SK-N-DZ (cell line): ENCODE results near the genes C1QA, STPG1, NIPAL3 and NCMAP.

DNA sequence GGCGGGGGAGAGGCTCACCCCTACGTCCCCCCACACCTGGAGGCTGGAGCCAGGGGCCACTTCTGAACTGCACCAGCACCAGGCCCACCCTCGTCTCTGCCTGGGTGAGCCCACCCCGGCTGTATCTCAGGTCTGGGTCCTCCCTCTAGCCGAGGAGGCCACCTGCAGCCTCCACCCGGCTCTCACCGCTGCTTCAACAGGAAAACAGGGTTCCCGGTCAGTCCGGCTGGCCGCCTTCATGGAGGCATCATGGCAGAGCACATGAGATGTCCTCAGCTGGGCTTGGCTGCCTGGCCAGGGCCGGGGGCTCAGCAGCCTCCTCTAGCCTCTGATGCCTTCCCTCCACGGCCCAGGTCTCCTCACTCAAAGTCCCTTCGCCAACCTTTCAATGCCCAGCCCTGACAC, 34.1 kb upstream of the C1QA start:
RAMPAGE:
- cytosol, long total RNA: no peak
- nucleus, long total RNA: no peak

DNA sequence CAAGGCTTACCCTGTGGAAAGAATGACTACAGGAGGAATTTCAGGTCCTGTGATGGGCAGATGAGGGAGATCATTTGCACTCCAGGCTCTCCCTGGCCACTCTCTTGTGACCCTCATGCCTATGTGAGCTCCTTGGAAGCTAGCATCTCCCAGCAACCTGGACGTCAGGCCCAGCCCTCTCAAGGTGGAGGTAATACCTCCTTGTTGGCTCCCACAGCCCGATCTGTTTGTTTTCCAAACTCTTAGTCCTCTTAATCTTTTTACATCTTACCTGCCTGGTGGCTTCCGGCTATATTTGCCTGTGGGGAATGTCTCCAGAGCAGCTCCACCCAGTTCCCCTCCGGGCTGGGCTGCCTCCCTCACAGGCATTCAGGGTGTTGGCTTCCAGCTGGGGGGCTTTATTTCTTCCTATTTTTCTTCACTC, 7.4 kb upstream of the C1QA start:
RAMPAGE:
- cytosol, long total RNA: no peak
- nucleus, long total RNA: no peak

DNA sequence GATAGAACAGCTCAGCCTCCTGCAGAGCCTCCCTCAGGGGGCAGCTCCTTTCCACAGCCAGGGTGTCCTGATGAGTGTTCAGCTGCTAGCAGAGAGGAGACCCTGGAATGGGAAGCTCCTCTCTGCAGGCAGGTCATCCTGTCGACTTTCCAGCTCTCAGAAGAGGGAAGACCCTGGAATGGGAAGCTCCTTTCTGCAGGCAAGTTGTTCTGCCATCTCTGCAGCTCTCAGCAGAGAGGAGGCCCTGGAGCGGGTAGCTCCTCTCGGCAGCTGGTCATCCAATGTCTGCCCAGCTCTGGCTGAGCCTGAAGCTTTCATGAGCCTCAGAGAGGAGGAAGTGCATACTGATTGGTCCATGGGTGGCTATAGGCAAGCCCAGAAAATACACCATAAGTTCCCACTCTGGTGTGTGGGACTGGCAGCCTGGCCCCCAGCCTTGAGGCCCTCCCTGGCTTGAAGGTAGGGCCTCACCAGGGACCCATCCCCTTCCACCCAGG, 1.7 kb upstream of the C1QA start:
RAMPAGE:
- cytosol, long total RNA: no peak
- nucleus, long total RNA: no peak

RAMPAGE:
- cytosol, long total RNA: no peak
- nucleus, long total RNA: no peak
Measured at GRCh38 chr1:22636102-22636976, at the start of gene C1QA. C1QA (plus strand) TSS chr1:22636628.

GRCh38 chr1:22639201-22639846, 2.9 kb downstream of the C1QA start:
RAMPAGE:
- cytosol, long total RNA: no peak
- nucleus, long total RNA: no peak

DNA sequence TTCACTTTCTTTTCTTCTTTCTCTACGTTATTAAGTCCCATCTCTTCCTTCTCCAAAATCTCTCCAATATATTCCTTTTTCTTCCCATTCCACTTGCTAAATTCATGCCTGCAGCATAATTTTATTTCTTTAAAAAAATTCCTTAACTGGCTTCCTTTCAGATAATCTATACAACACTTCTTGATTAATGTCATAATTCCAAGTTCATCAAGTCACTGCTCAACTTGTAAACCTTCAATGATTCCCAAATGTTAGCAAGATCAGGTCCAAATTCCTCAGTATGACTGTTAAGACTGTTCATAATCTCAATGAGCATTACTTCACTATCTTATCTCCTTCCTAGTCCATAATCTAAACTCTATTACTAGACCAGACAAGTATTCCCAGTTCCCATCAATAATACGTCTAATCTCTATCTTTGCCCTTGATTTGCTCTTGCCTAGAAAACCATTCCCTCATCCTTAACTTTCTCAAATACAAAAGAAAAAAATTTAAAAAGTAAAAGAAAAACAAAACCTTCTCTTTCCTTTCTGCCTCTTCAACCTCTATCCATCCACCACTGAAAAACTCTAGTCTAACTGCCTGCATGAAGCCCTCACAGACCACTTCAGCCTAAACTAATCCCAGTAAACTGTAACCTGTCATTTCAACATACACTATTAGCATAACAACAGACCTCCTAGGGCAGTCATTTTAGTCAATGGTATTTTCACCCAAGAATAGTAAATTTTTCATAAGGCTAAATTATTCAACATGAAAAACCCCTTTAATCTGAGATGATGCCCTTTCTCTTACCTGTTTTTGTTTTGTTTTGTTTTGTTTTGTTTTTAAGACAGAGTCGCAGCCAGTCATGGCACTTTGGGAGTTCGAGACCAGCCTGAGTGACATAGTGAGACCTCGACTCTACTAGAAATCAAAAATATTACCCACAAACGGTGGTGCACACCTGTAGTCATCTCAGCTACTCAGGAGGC, 64.2 kb downstream of the HTR1D start:
RAMPAGE:
- cytosol, long total RNA: no peak
- nucleus, long total RNA: no peak

RAMPAGE:
- cytosol, long total RNA: no peak
- nucleus, long total RNA: no peak
Measured at GRCh38 chr1:23167025-23168135, 49.9 kb downstream of the HTR1D start.

RAMPAGE:
- cytosol, long total RNA: no peak
- nucleus, long total RNA: no peak
Measured at GRCh38 chr1:23283811-23284010, 60.4 kb downstream of the HNRNPR start.

RAMPAGE:
- cytosol, long total RNA: no peak
- nucleus, long total RNA: no peak
Measured at GRCh38 chr1:23422325-23422968, 2.1 kb downstream of the TCEA3 start.

GRCh38 chr1:23451891-23452519, 27.5 kb upstream of the TCEA3 start:
RAMPAGE:
- cytosol, long total RNA: no peak
- nucleus, long total RNA: no peak

GRCh38 chr1:23560424-23561082, 1.3 kb upstream of the ID3 start:
RAMPAGE:
- cytosol, long total RNA: no peak
- nucleus, long total RNA: no peak

DNA sequence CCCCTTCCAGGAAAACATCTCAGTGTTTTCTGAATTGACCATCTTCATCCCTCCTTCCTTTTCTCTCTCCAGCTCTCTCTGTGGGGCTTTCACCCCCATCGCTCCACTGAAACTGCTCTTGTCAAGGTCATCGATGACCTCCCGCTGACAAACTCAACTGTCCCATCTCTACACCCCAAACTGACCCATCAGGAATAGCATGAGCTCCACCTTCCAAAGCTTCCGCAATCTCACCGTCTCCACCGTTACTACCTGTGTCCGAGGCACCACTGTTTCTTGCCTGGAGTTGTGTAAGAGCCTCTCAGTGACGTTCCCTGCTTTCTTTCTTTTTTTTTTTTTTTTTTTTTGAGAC, 63.9 kb upstream of the RPL11 start:
RAMPAGE:
- cytosol, long total RNA: no peak
- nucleus, long total RNA: no peak

DNA sequence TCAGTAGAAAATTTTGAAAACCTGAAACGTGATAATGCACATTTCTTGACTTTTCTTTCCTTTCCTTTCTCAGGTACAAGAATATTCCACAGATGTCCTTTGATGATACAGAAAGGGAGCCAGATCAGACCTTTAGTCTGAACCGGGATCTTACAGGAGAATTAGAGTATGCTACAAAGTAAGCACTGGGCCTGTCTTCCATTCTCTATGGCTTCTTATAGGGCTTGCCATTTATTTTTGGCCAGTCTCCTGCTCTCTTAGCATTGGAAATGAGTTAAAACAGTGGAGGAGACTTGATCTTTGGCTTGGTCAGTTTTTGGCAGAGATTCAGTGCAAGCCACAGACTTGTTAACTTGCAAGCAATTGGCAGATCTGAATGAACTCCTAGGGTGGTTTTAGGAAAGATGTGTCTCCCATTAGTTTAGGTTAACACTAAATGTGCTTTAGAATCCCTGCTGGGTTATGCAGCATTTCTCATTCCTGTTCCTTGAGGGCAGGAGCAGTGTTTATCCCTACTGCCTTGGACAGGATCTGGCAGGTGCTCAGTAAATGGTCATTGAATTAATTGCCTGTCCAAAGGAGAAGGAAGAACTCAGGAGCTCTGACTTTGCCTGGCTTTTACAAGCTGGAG, 5.2 kb upstream of the LYPLA2 start:
RAMPAGE:
- cytosol, long total RNA: no peak
- nucleus, long total RNA: no peak

DNA sequence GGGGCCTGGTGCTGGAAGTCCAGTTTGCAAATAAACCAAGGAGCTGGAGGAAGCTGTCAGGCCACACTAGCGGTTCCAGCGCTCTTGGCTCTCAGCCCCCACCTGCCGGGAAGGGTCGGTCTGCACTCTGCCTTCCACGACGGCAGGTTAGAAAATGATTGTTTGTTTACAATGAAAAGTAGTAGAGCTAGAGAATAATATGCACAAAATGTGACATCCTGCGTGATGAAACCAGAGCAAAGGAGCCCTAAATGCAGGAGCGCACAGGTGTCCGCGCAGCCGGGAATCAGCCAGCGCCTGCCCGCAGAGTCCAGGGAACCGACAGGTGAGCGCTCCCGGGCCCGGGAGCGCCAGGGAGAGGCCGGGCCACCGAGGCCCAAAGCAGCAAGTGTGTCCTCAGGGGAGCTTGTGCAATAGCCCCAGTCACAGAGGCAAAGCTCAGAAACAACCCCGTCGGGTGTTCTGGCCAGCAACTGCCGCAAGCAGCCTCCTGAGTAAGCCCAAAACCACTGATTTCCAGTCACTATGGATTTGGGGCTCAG, 723 bp upstream of the GALE start:
RAMPAGE:
- cytosol, long total RNA: no peak
- nucleus, long total RNA: no peak

RAMPAGE:
- cytosol, long total RNA: no peak
- nucleus, long total RNA: no peak
Measured at GRCh38 chr1:24141589-24142214, 1.2 kb downstream of the IL22RA1 start.

RAMPAGE:
- cytosol, long total RNA: start-site peak on the minus strand at chr1:24413723-24413776, 111 and 266 reads in 2 replicates
- nucleus, long total RNA: start-site peak on the minus strand at chr1:24413725-24413789, 123 and 32 reads in 2 replicates
Measured at GRCh38 chr1:24413267-24414183, at the start of gene STPG1. STPG1 (minus strand) TSS chr1:24413782.

DNA sequence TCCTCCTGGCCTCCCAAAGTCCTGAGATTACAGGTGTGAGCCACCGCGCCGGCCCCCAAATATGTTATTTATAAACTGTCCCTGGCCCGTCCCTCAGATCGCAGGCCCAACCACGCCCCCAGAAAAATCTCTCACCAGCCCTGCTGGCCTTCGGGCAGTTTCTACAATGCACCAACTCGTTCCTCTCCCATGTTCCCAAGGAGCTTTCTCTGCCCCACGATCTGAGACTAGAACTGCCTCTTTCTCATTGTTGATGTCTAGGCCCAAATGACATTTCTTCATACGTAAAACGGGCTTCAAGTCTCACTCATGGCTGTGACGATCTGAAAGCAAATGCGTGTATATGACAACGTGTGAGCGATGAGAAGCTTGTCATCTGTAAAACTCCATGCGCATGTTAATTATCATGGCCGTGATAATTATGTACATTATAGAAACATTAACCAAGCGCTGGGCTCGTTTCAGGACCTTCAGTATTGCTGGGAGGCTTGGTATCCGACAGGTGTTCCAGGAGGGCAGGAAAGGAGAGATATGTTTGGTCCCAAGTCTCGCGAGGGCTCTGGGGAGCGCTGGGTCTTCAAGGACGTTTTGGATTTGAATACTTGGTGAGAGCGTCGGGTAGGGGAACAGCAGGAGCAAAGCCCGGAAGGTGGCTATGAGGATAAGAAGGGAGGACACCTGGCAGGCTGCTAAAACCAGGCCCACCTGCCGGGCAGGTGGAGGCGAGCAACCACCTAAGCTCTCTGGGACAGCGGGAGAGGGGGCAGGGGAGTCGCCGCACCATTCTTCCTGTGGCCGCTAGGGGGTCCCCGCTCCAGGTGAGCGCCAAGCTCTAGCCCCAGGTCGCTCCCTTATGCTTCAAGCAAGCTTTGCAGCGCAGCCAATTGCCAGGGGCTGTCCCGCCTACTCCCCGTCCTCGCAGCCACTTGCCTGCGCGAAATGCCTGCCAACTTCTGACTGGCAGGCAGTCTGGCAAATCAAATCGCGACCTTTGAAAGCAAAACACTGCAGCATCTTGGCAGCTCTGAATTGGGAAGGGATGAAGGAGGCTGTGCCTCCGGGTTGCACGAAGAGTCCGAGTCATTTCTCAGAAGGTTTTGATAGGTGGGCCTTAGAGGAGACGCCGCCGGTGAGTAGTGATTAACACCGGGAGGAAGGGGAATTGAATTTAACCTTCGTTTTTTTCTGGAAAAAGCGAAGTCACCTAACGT, at the start of gene NIPAL3:
TSS of gene NIPAL3 (plus strand) at position 1,027 of the 1,211 bp plus-strand sequence.
RAMPAGE:
- cytosol, long total RNA: no peak
- nucleus, long total RNA: no peak

DNA sequence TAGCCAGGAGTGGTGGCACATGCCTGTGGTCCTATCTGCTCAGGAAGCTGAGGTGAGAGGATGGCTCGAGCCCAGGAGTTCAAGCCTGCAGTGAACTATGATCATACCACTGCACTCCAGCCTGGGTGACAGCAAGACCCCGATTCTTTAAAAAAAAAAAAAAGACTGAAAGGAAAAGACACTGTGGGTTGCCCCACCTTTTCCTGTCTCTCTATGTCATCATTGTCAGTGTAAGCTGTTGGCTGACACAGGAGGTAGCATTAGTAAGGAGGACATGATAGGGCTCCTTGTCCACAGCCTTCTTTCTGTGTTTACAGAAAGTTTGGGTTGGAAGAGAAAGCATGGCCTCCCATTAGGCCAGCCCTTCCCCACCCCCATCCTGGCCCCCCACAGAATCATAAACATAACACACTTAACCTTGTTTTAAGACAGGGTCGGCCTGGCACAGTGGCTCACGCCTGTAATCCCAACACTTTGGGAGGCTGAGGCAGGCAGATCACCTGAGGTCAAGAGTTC, 20.6 kb upstream of the RCAN3 start:
RAMPAGE:
- cytosol, long total RNA: no peak
- nucleus, long total RNA: no peak

RAMPAGE:
- cytosol, long total RNA: no peak
- nucleus, long total RNA: no peak
Measured at GRCh38 chr1:24507380-24507907, 4.8 kb downstream of the RCAN3 start.

DNA sequence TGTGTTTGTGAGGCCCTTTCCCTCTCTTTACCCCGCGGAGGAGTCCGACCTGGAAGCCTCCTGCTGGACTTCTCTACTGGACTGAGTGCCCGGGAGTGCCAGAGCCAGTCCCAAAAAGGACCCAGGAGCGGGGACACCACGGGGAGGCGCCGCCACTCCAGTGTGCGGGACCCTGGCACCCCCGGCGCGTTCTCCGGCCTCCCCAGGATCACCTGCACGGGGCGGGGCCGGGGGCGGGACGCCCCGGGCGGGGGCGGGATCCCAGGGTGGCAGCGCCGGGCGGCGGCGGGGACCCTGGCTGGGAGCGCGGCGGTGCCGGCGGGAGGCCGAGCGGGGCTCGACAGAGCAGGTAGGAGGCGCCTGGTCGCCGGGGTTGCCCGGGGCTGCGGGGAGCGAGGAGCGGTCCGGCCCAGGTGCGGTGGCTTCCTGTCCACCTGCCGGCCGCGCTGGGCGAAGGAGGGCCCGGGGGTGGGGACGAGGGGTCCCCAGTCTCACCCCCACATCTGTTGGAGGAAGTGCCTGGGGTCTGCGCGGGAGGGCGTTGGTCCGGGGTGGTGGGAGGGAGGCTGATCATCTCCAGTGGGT, at the start of gene NCMAP:
TSS of gene NCMAP (plus strand) at position 267 of the 585 bp plus-strand sequence.
RAMPAGE:
- cytosol, long total RNA: no peak
- nucleus, long total RNA: no peak